Mucosa of descending colon (tissue), 1 donor: ENCODE data around the genes SEMA6A and TNFAIP8.

DNA sequence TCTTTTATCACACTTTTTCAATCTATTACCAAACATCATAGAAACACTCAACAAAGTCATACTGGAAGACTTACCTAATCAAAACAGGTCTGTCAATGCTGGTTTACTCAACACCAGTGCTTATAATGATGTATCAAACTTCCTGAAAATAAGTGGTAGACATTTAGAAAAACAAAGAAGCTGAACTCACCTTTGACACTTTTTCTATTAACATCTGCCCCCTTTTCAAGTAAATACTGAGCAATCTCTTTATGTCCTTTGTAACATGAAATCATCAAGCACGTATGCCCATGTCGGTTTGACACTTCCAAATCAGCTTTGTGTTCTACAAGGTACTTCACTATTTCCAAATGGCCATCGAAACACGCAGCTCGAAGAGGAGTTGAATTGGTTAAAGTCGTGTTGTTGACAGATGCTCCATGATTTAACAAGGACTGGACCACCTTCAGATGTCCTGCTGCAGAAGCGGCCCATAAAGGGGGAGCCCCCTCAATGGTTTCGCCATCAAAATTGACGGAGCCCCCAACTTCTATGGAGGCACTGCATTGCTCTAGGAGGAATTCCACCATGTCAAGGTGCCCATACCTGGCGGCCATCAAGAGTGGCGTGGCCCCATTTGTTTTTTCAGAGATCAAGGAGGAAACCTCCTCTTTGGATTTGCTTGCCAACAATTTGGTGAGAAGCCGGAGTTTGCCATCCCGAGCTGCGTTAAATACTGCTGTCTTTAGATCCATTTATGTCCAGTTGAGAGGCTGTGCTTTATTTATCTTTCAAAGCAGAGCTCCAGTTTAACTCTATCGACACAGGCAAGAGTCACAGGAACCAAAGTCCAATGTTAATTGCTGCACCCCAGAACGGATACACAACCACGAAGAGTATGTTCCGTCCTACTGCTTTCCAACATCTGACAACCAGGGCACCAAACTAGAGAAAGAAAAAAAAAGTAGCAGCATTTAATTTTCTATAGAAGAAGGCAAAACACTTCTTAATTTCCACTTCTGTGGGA is 1.5 kb downstream of the FEM1C start:
- PRO-cap = bidirectional peak, plus-strand start at position 861 of the sequence, minus-strand start at position 738 of the sequence

GRCh38 chr5:115623541-115624124 is 2.2 kb downstream of the TMED7 start:
- PRO-cap = bidirectional peak, plus-strand start at chr5:115624047, minus-strand start at chr5:115623784

- PRO-cap = no peak
Observed at GRCh38 chr5:115709550-115710104, 83.8 kb upstream of the TMED7 start.

- PRO-cap = no peak
Observed at GRCh38 chr5:115738597-115739496, 77.6 kb downstream of the CDO1 start.

GRCh38 chr5:116192148-116193122 is 107.6 kb downstream of the COMMD10 start:
- PRO-cap = no peak

- PRO-cap = no peak
Observed at GRCh38 chr5:116348326-116349022, 226.1 kb downstream of the SEMA6A start.

DNA sequence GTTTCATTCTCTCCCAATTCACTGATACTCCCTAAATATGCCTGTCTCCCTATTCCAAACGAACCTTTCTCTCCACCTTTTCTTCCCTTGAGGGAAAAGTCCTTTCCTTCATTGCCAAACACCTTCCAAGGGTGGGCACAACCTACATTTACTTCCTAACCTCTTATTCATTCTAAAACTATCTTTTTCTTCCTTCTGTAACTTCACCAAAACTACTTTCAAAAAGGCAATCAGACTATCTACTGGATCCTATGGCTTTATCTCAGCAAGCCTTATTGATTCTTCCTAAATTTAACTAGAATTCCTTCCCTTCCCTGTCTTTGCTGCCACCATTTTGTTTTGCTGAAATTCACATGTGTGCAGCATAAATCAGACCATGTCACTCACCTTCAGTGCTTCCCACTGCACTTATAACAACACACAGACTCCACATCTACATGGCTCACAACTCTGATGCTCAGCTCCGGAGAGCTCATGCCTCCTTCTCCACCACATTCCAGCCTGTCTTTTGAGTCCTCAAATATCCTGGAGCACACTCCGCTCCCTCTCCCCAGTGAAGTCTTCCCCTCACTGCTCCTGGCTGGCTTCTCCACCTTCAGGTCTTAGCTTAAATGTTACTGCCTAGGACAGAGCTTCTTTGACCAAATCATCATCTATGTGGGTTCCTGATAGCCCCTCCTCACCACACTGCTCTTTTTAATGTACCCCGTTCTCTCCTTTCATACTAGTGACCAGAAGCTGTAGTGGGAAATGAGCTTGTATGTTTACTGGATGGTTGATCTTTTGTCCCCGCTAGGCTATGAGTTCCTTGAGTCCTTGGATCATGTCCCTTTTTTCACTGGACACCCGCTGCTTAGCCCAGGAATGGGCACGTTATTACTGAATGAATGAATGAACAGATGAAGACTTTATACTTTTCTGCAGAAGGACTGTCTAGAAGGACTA is 40.4 kb downstream of the SEMA6A start:
- PRO-cap = no peak

- PRO-cap = bidirectional peak, plus-strand start at chr5:116575050, minus-strand start at chr5:116574823
Observed at GRCh38 chr5:116574747-116575235, at the start of gene SEMA6A. SEMA6A (minus strand) TSS chr5:116574823.

DNA sequence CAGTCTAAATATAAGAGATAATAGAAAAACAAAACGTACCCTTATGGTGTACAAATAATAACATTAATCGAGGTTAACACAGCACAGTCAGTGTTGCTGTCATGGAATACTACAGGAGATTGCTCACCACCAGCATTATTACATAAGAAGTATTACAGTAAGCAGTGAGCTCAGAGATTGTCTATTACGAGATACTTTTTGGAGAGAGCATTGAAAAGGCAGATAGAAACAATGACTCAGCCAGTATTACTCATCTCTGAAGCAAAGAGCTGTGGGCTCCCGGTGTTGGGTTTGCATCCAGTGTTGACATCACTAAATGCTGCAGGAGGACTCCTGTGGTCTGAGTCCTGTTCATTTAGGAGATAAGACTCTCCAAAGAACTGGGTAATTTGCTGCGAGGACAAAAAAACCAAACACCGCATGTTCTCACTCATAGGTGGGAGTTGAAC is 191.9 kb upstream of the SEMA6A start:
- PRO-cap = no peak

DNA sequence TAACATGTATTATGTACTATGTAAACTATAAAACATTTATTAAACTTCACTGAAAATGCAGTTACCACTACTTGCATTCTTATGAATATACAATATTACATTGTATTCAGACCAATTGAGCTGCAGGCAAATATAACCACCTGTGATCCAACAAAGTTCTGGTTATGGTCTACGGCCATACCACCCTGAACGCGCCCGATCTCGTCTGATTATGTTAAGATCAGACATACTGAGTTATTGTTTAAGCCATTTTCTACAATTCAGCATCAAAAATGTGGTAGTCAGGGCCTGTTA is 243.2 kb upstream of the SEMA6A start:
- PRO-cap = no peak

GRCh38 chr5:117760189-117760464 is 1185.5 kb upstream of the SEMA6A start:
- PRO-cap = no peak

- PRO-cap = bidirectional peak, plus-strand start at chr5:119290503, minus-strand start at chr5:119290375
Observed at GRCh38 chr5:119290117-119290582, 65.7 kb upstream of the TNFAIP8 start.

GRCh38 chr5:119291371-119292261 is 64.2 kb upstream of the TNFAIP8 start:
- PRO-cap = no peak

- PRO-cap = no peak
Observed at GRCh38 chr5:119302717-119303897, 52.7 kb upstream of the TNFAIP8 start.

GRCh38 chr5:119323526-119323963 is 32.3 kb upstream of the TNFAIP8 start:
- PRO-cap = no peak

GRCh38 chr5:119325769-119326917 is 29.7 kb upstream of the TNFAIP8 start:
- PRO-cap = no peak

DNA sequence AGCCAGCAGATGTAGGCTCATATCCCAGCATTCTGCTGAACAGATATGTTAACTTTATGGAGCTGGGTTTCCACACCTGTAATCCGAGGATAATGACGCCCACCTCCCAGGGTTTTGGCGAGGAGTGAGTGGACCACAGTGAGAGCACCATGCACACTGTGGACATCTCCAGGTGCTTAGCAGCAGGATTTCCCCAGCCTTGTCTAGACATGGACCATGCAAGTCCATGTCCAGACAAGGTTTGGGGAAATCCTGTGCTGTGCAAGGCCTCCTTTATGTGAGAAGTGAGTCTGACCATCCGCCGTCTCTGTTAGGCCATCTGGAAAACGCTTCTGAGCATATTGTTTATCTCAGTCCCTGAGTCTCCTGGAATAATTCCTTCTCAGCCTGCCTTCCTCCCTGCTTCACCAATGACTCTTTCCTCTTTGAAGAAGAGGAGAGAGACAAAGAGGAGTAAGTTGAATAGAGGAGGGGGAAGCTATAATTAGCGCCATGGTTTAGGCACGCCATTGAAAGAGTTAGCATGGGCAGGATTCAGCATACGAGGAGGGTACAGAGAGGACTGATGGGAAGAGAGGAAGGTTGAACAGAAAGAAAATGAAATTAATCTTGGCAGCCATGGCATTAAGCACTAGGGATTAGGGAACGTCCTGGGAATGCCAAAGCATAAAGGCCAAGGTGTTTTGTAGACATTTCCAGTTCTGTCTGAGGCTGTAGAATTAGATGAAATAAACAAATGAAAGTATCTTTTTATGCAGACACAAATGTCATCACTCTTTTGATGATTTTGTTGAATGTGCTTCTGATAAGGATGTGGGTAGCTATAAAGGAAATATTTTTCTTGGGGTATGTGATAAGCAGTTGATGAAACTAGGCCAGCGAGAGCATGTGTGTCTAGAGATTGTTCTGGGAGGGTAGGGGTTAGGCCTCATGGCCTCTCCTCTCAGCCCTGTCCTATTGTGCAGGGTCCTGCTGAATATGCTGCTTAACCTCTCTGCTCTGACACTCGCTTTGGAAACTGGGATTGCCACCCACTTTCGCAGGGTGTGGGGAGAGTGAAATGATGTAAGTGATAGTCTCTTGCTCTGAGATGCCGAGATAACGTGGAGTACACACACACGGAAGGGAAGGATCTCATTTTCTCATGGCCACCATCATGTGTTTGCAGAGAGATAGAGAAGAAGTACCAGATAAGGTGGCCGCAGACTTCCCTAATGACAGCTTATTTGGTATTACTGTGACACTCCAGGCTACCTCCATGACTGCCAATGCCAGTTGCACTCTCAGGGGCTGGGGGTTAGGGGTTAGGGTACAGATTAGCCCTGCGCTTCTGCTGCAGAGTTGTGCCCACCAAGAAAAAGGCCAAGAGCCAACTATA is 25.7 kb upstream of the TNFAIP8 start:
- PRO-cap = bidirectional peak, plus-strand start at position 897 of the sequence, minus-strand start at position 725 of the sequence

GRCh38 chr5:119346921-119347581 is 8.8 kb upstream of the TNFAIP8 start:
- PRO-cap = no peak

DNA sequence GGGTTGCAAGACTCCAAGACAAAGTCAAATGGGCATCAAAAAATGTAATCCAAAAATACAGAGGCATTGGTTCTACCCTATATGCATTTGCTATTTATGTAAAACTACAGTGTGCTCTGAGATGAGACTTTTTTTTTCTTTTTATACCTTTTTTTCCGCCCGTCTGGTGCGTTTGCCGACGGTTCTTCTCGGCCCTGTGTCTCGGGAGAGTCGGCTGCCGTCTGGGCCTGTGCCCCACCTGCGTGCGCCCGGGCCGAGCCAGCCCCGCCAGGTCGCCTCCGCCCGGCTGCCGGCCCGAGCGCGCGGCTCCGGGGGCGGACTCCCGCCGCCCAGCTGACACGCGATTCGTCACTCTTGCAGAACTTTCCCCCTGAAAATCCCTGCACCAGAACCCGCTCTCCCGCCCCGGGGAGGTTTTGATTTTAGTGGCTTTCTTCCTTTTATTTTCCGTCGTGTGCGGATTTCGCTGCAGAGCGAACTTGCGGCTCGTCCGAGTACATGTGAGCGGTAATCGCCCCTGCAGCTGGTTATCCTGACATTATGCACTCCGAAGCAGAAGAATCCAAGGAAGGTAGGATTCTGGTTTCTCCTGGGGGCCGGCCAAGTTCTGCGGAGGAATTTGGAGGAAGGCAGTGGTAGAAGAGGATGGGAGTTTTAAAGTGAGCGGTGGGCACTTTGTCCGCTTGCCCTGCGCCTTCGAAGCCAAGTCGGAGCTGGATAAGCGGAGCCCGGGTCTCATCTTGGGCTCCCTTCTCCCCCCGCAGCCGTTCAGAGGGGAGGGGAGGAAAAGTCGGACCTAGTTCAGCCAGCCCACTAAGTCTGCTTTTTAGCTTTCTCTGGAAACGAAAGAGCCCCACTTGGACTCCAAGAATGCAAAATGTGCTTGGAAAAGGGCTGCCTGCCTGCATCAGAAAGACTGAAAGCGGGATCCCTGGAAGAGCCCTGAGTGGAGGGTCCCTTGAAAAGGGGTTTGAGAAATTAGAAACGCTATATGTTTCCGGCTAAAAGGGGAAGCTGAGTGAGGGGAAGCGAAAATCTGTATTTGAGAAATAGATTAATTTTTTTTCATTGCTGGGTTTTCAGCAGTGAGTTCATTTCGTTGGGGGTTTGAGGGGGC is at the start of gene TNFAIP8:
Gene TNFAIP8 (plus strand): TSS at position 469 of the 1,117 bp plus-strand sequence.
- PRO-cap = bidirectional peak, plus-strand start at position 471 of the sequence, minus-strand start at position 274 of the sequence; bidirectional peak, plus-strand start at position 1,068 of the sequence, minus-strand start at position 948 of the sequence

GRCh38 chr5:119356668-119357128 is 879 bp downstream of the TNFAIP8 start:
- PRO-cap = no peak